Natural killer cell (primary cell): Measurements from ENCODE around the genes NDP and RBM10.

DNA sequence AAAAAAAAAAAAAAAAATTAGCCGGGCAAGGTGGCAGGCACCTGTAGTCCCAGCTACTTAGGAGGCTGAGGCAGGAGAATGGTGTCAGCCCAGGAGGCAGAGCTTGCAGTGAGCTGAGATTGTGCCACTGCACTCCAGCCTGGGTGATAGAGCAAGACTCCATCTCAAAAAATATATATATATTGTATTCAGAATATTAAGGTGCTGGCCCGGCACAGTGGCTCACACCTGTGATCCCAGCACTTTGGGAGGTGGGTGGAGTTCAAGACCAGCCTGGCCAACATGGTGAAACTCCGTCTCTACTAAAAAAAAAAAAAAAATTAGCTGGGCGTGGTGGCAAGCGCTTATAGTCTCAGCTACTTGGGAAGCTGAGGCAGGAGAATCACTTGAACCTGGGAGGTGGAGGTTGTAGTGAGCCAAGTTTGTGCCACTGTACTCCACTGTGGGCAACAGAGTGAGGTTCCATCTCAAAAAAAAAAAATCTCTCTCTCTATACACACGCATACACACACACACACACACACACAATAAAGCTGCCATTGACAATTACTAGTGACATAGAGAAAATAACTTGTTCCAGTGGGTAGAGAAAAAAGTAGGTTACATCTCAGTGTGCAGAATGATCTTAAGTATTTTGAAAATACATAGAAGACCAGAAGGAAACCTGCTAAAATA is 19.5 kb downstream of the DDX3X start:
- PRO-cap: no peak

DNA sequence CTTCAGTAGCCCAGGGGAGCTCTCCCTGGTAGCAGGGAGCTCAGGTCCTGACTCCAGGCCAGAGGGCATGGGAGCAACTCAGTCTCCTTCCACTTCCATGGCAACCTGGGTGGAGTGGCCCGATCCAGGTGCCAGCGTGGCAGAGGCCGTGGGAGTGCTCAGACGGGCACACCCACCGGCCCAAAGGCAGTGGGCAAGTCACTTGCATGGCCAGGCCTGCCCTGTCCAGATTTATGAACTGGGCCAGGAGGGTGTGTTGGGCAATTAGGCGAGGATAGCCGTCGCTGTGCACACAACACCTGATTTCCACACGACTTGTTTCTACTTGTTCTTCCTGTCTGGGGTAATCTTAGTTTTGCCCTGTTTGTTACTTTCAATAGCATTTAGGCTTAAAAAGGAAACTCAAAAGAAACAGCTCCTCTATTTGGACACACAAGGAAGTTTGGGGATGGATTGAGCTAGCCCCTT is 55.5 kb upstream of the NYX start:
- PRO-cap: no peak

- PRO-cap: no peak
Observed at GRCh38 chrX:41474544-41475056, 27.5 kb downstream of the NYX start.

GRCh38 chrX:41589763-41590279 is 99.0 kb upstream of the GPR34 start:
- PRO-cap: no peak

DNA sequence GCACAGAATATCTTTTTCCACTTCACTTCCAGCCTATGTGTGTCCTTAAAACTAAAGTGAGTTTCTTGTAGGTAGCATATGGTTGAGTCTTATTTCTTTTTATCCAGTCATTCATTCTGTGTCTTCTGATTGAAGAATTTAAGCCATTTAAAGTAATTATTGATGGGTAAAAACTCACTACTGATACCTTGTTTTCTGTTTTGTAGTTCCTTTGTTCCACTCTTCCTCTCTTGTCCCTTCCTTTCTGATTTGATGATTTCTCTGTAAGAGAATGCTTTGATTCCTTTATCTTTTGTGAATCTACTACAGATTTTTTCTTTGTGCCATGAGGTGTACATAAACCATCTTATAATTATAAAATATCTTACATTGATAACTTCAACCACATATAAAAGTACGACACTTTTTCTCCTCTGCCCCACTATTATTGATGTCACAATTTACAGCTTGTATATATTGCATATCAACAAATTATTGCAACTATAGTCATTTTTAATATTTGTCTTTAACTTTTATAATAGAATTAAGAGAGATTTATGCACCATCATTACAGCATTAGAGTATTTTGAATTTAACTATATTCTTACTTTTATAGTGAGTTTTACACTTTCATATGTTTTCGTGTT is 24.0 kb downstream of the CASK start:
- PRO-cap: no peak

- PRO-cap: no peak
Observed at GRCh38 chrX:42739700-42740059, 38.3 kb downstream of the PPP1R2C start.

DNA sequence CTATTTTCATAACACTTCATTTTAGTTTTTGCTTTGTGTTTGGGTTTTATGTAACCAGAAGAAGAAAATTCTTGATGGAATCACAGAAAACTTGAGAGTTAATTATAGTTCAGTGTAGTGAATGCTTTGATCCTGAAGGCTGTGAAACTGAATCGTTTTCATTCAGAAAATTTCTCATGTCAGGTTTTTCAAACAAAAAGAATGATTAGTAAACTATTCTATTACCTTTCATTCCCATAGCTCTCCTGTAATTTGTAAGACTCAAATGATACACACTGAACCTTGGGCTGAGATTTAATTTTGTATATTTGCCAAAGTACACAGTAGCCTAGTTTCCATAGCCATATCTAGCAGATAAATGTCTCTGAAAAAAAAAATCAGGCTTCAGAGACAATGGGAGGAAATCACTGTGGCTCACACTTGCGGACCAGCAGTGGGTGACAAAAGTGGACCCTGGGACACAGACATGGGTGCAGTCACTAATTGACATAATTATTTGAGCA is 46.5 kb downstream of the MAOA start:
- PRO-cap: no peak

DNA sequence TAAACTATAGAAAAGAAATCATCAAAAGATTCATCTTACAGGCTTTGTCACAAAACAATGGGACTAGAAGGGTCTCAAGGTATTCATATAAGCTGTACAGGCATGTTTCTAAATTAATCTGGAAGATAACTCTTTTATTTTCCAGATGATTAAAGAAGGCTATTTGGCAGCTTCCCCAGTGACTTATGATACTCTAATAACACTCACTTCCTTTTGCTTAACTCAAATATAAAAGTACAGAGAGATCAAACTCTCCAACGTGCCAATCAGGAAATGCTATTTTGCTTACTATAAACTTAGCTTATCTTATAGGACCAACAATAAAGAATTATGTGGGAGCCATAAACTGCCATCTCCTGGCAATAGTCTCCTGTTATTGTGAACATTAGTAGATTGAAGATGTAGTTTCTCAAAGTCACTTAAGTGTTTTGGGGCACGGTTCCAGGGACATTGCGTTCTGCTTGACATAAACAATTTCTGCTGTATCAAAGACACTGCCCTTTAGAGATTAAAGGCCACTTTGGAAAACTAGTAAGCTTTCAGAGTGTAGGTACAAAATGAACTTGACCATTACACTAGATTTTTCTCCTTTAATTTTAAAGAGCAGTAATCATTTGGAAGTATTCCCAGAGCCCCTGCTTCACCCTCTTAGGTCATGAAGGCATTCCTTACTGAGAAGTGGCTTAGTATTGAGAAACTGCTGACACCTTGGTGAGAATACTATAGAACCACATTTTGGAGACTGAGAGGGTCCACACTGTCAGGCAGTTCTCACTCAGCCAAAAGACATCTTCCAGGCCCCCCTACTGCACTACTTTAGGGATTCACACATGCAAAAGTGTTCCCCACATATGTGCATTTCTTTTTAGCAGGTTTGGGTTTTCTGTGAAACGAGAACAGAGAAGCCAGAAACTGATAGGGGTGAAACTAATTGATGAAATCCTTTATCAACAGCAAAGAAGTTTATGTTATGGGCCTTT is 51.9 kb downstream of the MAOA start:
- PRO-cap: no peak

DNA sequence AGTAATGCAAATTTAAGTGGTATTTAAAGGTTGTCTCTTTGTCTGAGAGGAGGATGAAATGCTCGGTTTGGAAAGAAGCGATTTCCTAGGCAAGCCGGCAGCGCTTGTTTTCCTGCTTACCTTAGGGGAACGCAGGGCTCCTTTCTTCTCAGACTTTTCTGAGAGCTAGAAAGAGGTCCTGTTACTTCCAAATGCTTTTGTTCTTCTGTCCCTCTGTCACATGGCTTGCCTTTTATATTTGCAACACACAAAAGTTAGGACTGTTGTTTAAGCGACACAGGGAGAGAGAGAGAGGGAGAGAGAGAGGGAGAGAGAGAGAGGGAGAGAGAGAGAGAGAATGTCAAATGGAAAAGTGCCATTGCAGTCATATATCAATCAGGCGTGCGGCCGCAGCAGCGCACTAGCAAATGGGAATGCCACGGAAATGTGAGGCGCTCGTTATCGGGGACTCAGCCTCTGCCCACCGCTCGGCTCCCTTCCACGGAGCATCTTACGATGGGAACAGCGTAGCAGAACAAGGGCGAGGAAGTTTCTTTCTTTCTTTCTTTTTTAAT is at the start of gene NDP:
NDP (minus strand) TSS at position 207 of the 554 bp plus-strand sequence.
- PRO-cap: no peak

GRCh38 chrX:44542150-44542480 is 544 bp downstream of the FUNDC1 start:
- PRO-cap: no peak

DNA sequence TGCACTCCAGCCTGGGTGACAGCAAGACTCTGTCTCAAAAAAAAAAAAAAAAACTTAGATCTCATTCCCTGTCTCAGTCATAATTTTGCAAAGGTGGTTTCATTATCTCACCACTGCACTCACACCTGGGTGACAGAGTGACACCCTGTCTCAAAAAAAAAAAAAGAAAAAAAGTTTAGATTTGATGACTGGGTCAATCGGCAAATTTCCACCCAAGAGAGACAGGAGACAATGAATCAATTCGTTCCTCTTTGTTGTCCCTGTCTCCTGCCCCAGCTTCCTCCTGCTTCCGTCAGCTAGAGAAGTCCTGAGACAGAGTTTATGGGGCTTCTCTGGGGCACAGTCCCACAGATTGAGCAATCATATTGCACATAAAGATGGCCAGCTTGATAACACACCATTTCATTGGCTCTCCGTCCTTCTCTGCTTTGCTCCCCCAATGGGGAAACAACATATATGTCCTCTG is 78.3 kb upstream of the FUNDC1 start:
- PRO-cap: no peak

- PRO-cap: no peak
Observed at GRCh38 chrX:44875098-44875788, 2.3 kb downstream of the KDM6A start.

DNA sequence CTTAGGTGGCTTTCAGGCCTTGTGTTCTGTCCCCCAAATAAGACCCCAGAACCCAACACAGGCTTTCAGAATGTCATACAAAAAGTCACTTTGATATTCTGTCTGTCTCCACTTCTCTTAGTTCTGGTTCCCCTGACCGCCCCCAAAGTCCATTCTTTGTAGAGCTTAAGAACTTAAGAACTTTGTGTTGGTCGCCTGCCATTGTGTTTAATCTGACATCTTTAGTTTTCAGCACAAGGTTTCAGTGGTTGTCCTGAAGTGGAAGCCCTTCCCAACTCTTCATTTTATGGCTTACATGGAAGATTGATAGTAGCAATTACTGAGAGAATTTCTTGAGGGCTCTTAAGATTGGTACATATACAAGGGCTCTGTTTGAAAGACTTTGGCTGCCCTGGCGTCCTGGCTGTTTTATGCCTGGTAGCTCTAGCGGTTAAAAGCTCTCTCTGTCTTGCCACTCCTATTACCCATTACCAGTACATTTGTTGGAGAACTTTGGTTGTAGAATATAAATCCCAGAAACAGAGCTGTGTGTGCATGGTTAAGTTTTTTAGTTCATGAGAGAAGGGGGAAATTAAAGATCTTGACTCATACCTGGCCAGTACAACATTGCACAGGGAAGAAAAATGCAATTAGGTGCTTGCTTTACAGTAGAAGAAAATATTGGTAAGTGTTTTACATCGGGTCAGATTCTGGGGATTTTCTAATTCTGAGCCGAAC is 75.0 kb downstream of the KDM6A start:
- PRO-cap: no peak

DNA sequence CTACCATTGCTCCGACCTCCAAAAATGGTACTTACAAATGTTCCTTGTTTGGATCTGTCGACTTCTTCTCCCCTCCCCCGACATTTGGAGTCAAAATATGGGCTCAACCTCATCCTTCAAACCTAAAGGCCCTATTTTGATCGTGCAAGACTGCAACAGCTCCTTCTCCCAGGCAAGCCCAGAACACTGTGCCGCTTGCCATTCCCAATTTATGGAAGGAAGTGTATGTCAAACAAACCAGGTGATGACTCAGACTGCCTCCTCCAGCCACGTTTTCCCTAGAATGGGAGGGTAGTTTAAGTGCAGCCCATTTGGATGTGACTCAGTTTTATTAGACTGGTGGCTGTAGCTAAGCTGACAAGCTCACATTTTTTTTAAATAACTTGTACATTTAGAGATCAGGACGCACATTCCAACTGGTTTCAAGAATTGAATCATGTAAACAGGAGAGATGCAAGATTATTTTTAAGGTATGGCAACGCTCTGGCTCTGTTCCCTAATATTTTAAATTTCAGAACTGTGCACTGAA is 570.5 kb upstream of the DIPK2B start:
- PRO-cap: no peak

GRCh38 chrX:45781863-45782352 is 581.2 kb upstream of the DIPK2B start:
- PRO-cap: no peak

GRCh38 chrX:45806381-45807147 is 605.9 kb upstream of the DIPK2B start:
- PRO-cap: bidirectional peak, plus-strand start at chrX:45806862, minus-strand start at chrX:45806731

DNA sequence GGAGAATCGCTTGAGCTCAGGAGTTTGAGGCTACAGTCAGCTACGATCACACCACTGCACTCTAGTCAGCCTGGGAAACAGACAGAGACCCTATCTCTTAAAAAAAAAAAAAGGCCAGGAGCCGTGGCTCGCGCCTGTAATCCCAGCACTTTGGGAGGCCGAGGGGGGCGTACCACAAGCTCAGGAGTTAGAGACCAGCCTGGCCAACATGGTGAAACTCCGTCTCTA is 76.1 kb upstream of the KRBOX4 start:
- PRO-cap: no peak

DNA sequence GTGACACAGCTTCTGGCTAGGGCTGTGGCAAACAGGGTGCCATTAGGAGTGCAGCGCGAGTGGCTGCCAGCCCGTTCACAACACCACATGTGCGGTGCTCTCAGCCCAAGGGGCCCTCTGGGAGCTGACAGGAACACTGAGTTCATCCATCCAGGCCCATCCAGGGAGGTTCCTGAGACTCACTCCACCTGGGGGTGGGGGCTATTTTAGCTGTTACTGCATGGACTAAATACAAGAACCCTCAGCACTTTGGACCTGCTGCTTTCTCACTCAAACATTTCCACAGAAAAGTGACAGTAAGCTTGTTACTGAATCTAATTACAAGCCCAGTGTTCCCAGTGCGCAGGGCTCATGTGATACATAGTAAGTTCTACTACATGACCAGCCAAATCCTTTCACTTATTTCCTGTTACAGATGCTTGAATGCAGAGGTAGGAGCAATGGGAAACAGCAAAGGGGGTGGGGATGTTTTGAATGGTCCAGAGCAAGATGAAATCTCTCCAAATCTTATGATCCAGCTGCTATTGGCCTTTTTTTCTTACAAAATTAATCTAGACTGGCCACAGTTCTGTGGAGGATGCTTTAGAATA is 55.7 kb downstream of the CHST7 start:
- PRO-cap: no peak

GRCh38 chrX:46791826-46792388 is 33.0 kb upstream of the SLC9A7 start:
- PRO-cap: no peak

- PRO-cap: bidirectional peak, plus-strand start at chrX:47145221, minus-strand start at chrX:47144902
Observed at GRCh38 chrX:47144959-47145975, at the start of gene RBM10. Gene RBM10 (plus strand): TSS chrX:47145221.